M059J (cell line): ENCODE measurements around the gene POTEJ.

- RAMPAGE, long total RNA: no peak
Measured at GRCh38 chr2:128291397-128291849, 27.2 kb downstream of the HS6ST1 start.

DNA sequence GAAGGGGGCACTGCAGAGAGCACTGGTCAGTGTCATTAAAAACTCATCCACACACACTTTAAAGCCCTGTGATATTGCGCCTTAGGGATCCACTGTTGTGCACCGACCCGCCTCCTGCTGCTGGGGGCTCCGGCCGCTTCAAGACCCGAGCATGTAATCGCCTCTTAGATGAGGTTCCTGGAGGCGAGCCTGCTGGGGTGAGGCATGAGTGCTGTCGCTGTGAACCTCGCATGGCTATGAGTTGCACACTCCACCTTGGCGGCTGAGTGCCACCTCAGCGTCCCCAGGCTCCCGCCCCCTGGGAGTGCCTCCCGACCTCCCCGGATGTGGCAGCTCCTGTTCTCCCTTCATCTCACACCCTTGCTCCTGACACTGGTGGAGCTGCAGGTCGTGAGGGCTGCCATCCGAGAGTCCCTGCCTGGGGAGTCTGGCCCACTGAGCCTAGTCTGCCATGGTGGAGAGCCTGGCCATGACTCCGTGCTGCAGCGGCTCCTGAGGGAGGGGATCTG is 61.4 kb upstream of the HS6ST1 start:
- RAMPAGE, long total RNA: no peak

GRCh38 chr2:128424791-128425168 is 106.1 kb upstream of the HS6ST1 start:
- RAMPAGE, long total RNA: no peak

- RAMPAGE, long total RNA: no peak
Measured at GRCh38 chr2:128690317-128690889, 371.7 kb upstream of the HS6ST1 start.

DNA sequence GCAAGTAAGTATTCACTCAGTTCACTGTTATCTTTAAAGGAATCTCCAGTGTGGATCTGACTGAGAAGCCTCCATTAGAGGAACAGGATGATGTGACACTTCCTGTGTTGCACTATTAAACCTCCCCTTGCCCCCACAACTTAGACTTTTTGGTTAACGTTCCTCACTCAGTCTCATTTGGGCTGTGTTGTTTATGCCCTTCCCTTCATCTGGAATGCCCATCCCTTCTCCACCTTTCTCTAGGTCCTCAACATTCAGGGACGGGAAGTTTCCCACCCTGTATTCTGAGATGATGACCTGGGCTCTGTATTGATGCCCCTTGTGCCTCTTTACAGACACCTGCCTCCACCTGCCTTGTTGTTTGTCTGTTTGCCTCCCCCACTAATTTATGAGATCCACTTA is 536.1 kb upstream of the RAB6C start:
- RAMPAGE, long total RNA: no peak

GRCh38 chr2:130189070-130189504 is 7.0 kb downstream of the MZT2B start:
- RAMPAGE, long total RNA: no peak

GRCh38 chr2:130189994-130191058 is 7.9 kb downstream of the TUBA3E start:
- RAMPAGE, long total RNA: no peak

- RAMPAGE, long total RNA: no peak
Measured at GRCh38 chr2:130332315-130332856, 9.6 kb downstream of the CCDC115 start.

- RAMPAGE, long total RNA: no peak
Measured at GRCh38 chr2:130386926-130387374, 31.1 kb downstream of the PTPN18 start.

DNA sequence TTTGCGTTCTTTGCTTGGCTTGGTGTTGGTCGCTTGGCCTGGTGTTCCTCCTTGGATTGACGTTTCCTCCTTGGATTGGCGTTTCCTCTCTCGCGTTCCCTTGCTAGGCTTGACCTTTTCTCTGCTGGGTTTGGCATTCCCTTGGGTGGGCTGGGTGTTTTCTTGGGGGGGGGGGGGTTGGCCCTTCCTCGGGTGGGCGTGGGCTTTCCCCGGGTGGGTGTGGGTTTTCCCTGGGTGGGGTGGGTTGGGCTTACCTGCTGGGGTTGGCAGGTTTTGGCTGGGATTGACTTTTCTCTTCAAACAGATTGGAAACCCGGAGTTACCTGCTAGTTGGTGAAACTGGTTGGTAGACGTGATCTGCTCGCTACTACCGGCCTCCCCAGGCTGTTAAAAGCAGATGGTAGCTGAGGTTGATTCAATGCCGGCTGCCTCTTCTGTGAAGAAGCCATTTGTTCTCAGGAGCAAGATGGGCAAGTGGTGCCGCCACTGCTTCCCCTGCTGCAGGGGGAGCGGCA is at the start of gene POTEJ:
TSS of gene POTEJ (plus strand) at position 305 of the 515 bp plus-strand sequence.
- RAMPAGE, long total RNA: no peak

DNA sequence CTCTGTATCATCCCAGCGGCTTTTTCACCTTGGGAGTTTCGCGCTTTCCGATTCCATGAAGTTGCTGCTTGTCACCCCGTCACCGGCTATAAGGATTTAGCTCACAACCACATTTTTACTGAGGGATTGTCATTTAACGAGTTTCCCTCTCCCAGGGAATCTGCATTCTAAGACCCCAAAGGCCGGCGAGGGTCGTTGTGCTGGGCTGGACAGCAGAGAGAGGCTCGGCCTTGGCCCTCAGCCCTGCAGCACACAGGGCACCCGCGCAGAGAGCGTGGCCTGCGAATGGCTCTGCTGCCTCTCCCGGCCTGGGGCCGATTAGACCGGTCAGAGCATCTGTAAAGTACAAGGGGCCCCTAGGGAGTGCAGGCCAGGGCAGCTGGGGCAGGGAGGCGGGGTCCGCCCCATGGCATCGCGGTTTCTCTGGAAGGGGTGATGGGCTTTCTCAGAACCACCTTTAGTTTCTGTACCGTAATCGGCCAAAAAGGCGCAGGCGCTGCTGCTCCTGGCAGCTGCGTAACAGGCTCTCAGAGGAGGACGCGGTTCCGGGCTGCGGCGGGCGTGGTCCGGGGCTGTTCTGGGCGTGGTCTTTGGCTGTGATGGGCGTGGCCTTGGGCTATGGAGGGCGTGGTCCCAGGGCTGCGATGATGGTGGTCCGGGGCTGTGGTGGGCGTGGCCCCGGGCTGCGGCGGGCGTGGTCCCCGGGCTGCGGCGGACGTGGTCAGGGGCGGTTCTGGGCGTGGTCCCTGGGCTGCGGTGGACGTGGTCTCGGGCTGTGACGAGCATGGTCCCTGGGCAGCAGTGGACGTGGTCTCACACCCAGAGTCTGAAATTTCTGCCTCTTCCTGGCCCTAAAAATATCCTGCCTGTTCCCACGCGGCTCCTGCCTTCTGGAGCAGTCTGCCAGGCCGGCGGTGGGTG is 1.5 kb upstream of the GPR148 start:
- RAMPAGE, long total RNA: no peak

DNA sequence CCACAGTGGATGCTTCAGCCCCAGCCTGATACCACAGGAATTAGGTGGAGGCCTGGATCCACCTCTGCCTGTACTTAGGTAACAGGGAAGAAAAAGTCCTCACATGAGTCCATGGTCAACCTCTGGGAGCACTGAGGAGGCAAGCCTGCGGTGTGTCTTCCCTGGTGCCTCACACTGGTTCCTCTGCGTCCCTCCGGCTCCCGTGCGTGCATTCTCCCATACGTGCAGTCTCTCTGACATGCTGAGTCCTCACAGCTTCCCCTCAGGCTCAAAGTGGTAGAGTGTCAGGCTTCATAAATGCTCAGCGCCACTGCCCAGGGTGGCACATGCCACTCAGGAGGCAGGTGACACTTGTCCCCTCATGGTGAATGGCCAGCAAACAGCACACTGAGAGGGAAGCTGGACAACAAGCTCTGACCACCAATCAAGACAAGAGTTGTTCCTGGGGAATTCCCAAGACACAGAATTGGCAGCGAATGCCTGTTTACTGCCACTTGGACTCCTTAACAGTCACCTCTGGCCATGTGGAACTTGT is 35.9 kb downstream of the AMER3 start:
- RAMPAGE, long total RNA: no peak

- RAMPAGE, long total RNA: no peak
Measured at GRCh38 chr2:130991848-130992206, 101.4 kb downstream of the FAM168B start.

- RAMPAGE, long total RNA: no peak
Measured at GRCh38 chr2:131046906-131047809, 46.1 kb downstream of the FAM168B start.

GRCh38 chr2:131092791-131093300 is 414 bp downstream of the FAM168B start:
- RAMPAGE, long total RNA: no peak

DNA sequence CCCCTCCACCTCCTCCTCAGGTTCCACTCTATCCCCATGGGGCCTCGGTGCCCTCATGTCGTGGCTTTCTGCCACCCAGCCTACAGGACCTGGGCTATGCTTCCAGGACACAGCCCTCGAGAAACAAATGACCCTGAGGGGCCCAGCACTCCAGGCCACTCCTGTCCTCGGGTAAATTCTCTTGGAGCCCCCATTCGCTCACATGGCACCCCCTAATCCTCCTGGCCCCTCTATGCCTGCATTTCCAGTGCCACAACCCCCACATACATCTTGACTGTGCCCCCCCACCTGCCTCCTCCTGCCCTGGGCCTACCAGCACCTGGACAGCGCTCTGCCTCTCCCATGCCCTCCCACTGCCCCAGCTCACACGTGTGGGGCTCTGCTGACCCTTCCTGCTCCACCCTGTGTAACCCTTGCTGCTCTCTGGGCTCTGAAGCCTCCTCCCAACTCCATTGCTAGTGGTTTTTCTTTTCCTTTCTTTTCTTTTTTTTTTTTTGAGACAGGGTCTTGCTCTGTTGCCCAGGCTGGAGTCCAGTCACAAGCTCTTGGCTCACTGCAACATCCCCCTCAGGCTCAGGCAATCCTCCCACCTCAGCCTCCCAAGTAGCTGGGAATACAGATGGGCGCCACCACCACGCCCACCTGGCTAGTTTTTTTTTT is 3.3 kb downstream of the MZT2A start:
- RAMPAGE, long total RNA: no peak

DNA sequence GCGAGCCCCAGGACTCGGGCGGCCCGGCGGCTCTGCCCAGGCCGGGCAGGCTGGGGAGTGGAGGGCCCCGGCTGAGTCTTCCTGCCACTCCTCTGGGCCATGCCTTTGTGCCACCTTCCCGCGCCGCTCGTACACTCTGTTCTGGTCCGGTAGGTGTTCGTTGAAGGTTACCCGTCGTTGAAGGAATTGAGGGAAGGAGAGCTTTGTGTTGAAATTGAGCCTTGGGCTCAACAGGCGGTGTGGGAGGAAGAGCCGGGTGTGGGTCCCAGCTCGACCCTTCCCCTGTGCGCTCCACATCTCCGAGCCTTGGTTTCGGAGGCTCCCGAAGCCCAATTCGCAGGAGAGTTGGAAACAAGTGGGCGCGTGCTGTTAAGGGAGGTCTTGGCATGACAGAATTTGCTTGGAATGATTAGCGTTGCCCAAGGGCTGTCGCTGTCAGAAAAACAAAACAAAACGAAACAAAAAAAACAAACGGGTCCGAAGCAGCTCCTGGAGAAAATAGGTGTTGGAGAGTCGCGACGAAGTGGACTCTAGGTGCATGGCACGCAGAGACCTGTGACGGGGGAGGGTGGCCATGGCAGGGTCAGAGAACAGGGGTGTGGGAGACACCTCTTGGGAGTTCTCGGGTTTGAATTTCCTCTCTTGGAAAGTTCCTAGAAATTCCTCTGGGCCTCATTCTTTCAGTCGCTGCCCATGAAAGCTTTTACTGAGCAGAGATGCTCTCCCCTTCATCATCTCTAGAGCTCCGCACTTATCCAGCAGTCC is 1.2 kb upstream of the MZT2A start:
- RAMPAGE, long total RNA: no peak

- RAMPAGE, long total RNA: no peak
Measured at GRCh38 chr2:131521477-131522546, 5.9 kb upstream of the CCDC74A start.

- RAMPAGE, long total RNA: no peak
Measured at GRCh38 chr2:131528299-131528544, 534 bp downstream of the CCDC74A start.

DNA sequence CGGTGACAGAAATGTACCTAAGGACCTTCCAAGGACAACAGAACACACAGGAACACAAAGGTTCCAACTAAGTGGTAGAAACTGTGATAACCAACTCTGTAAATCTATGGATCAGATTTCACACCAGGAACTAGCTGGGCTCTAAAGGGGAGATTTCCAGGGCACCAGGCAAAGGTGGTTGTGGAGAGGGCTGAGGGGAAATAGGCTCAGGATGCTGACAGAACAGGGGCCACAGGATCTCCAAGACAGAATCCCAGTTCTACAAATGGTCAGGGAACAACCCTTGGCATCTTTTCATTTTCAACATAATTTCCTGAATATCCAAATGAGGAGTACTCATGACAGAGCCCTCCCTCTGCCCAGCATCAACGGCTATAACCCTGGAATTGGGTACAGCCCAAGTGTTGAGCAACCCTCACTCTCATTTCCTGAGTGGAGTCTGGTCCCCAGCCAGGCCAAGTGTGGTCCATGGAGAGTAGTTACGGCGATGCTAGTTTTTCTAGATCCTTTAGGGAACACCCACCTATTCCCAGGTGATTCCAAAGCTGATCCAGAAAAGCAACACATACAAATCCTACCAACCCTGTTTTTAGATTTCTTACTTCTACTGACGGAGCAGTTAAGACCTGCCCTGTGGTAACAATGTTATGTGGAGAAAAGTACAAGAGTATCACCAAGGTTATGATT is 78.3 kb downstream of the NCKAP5 start:
- RAMPAGE, long total RNA: no peak